Measurements from ENCODE around the gene ARPC1B.

DNA sequence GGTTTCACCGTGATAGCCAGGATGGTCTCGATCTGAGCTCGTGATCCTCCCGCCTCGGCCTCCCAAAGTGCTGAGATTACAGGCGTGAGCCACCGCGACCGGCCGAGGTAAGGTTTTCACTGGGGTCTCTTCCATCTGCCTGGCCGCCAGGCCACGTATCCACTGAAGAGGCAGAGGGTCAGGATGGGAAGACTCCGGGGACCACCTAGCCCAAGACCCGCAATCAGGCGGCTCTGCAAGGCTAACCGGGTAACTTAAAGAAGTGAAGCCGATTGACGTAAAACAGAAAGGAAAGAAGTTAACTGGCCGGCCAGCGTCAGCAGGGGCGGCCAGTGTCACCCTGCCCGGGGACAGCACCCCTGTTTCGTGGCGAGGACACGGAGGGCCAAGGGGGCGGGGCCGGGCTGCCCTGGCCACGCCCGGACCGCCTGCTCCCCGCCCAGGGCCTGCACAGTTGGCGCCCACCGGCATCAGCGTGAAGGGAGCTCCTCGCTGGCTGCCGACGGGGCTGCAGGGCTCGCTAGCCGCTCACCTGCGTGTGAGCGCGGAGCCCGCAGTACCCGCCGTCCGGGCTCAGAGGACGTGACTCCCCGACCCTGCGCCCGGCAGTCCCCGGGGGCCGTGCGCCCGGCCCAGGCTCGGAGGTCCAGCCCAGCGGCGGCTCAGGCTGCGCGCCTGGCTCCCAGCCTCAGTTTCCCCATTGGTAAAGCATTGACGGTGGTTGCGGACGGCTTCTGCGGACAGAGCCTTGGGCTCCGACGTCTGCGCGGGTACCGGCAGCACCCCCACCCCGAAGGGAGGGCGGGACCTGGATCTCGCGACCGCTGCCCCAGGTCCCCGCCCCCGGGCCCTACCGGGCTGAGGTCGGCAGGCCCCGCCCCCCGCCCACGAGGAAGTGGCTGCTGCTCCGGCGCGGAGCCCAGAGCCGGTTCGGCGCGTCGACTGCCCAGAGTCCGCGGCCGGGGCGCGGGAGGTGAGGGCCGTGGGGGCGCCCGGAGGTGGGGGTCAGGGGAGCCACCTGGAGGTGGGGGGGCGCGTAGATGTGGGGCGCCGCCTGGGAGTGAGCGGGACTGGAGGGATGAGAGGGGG, at the start of gene ARPC1B:
TSS of gene ARPC1B (plus strand) at position 922 of the 1,089 bp plus-strand sequence.
- PRO-cap: bidirectional peak, plus-strand start at position 464 of the sequence, minus-strand start at position 361 of the sequence; bidirectional peak, plus-strand start at position 922 of the sequence, minus-strand start at position 789 of the sequence

GRCh38 chr7:99398837-99399743, 9.3 kb downstream of the PDAP1 start:
- PRO-cap: no peak

- PRO-cap: no peak
Measured at GRCh38 chr7:99403281-99403778, 5.1 kb downstream of the PDAP1 start.

DNA sequence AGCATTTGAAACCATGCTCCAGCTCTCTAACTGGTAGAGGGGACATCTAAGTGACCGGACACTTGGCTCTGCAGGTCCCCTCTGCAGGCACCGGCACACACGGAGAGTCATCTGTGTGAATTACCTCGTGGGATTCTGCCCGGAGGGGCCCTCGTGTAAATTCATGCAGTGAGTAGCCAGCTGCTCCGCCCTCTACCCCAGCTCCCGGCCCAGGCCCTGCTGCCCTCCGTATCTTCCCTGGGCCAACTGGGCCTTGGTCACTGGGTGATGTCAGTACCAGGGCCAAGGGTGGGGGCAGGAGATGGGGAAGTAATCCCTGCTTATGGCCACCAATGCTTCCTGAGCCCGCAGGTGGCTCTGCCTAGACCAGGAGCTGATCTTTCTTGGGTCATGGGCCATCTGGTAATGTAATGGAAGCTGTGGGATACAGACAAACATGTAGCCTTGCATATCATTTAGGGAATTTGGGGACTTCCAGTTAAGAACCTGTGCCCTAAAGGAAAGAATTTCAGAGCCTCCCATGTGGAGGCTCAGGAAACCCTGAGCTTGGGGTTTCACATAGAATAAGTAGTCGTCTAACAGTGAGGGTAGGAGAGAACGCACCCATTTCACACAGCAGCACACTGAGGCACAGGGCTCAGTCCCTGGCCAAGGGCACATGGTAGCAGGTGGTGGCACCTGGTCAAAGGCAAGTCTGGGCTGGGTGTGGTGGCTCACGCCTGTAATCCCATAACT, 12.1 kb downstream of the CPSF4 start:
- PRO-cap: no peak

DNA sequence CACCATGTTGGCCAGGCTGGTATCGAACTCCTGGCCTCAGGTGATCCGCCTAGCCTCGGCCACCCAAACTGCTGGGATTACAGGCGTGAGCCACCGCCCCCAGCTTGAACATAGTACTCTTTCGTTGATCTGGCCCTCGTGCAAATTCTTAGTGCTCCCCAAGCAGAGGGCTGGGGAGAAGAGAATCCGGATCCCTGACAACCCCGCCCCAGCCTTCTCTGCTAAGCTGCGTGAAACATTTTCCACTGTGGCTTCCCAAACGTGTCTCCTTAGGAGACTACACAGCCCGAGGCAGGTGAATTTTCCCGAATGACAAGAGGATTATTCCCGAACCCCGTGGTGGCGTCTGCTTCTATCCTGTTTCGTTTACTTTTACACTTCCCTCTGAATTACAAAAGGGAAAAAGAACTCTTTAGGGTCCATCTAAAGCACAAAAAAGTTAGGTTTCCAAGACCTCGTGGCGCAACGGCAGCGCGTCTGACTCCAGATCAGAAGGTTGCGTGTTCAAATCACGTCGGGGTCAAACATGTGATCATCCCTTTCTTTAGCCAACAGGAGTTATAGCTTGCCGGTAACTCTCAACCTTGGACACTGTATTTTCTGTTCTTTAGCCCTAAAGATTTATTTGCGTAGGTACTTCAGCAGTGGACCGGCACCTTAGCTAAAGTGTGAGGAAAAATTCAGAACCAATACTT, 3.3 kb upstream of the ZNF789 start:
- PRO-cap: no peak

GRCh38 chr7:99489316-99489906, 10.7 kb downstream of the ZNF394 start:
- PRO-cap: no peak

- PRO-cap: no peak
Measured at GRCh38 chr7:99650088-99650424, 29.7 kb downstream of the CYP3A5 start.

- PRO-cap: no peak
Measured at GRCh38 chr7:99667198-99667579, 12.6 kb downstream of the CYP3A5 start.

DNA sequence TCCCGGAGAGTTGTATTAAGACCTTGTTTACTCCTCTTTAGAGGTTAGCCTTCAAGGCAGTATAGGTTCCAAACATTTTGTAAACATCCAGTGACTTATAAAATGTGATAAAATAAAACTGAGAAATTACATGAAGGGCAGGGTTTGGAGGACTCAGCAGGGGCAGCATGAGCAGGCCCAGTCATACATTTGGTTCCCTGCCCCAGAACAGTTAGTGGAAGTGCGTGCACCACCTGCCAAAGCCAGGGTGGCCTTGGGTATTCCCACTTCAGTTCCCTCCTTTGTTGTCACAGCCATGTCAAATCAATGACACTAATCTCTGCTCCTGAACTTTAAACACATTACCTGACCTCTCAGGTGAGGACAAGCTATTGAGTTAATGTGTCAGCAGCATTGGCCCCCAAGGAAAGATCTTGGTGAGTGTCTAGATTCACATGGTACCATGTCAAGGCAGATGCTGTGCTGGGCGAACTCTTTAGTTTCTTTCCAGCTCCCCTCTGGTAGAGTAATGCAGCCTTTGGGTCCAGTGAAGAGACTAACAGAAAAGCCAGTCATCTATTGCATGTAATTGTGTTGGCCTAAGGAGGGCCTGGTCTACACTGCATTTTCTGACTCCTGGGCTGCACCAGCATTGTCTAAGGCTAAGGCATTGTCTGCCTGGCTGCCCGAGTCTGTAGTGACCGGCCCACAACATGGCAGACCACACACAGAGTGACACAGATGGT, 2.1 kb downstream of the CYP3A5 start:
- PRO-cap: no peak

- PRO-cap: no peak
Measured at GRCh38 chr7:99699141-99699692, 19.4 kb upstream of the CYP3A5 start.

- PRO-cap: no peak
Measured at GRCh38 chr7:99762501-99763464, 21.2 kb downstream of the CYP3A4 start.

DNA sequence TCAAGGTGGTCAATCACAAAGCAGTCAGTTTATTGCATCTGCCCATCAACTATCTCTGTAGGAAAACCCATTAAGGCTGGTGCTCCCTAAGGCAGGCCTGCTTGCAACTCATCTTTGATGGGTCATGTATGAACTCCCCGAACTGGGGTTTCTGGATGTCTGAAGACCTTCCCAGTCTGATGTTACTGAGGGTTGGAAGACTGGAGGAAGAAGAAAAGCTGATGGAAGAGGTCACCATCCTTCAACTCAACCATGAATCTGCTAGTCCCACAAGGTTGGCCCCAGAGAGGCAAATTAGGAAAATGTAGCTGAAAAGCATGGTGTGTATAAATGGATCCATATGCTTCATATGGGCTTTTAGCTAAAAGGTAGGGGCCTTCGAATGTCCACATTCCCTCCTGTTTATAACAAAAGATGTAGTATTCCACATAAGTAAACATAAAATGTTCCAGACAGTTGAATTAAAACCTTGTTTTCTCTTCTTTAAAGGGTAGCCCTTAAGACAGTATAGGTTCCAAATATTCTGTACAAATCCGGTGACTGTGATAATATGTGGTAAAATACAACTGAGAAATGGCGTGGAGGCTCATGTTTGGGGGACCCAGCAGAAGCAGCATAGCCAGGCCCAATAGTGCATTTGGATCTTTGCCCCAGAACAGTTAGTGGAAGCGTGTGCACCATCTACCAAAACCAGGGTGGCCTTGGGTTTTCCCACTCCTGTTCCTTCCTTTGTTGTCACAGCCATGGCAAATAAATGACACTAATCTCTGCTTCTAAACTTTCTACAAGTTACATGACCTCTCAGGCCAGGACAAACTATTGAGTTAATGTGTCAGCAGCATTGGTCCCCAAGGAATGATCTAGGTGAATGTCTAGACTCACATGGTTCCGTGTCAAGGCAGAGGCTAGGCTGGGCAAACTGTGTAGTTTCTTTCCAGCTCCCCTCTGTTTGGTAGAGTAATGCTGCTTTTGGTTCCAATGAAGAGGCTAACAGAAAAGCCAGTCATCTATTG, 2.3 kb downstream of the CYP3A4 start:
- PRO-cap: no peak

DNA sequence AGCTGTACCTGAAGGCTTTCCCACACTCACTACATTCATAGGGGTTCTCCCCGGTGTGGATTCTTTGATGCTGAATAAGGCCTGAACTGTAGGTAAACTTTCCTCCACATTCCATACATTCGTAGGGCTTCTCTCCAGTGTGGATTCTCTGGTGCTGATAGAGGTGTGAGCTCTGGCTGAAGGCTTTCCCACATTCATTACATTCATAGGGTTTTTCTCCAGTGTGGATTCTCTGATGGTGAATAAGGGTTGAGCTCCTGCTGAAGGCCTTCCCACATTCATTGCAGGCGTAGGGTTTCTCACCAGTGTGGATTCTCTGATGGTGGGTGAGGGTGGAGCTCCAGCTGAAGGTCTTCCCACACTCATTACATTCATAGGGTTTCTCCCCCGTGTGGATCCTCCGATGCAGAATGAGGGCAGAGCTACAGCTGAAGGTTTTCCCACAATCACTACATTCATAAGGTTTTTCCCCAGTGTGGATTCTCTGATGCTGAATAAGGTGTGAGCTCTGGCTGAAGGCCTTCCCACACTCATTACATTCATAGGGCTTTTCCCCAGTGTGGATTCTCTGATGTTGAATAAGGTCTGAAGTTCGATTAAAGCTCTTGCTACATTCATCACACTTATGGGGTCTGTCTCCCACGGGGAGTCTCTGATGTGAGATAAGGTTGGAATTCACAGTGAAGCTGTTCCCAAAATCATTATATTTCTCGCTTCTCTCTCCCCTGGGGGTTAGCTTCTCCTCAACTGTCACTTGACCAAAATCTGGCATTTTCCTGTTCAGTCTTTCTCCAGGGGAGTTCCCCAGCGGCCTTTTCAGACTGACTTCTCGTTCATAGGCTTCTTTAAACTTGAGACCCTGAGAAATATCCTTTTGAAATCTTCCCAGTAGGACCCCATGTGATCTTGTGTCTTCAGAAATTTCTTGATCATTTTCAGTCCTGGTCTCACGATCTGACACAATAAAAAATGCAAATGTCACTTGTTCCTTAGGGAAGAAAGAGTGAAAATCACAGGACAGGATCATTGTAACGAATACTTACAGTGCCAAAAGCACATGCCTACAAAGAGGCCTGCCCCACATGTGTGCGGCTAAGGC, 9.9 kb downstream of the ZNF3 start:
- PRO-cap: no peak

- PRO-cap: no peak
Measured at GRCh38 chr7:100098971-100099975, 1.9 kb downstream of the MCM7 start.

DNA sequence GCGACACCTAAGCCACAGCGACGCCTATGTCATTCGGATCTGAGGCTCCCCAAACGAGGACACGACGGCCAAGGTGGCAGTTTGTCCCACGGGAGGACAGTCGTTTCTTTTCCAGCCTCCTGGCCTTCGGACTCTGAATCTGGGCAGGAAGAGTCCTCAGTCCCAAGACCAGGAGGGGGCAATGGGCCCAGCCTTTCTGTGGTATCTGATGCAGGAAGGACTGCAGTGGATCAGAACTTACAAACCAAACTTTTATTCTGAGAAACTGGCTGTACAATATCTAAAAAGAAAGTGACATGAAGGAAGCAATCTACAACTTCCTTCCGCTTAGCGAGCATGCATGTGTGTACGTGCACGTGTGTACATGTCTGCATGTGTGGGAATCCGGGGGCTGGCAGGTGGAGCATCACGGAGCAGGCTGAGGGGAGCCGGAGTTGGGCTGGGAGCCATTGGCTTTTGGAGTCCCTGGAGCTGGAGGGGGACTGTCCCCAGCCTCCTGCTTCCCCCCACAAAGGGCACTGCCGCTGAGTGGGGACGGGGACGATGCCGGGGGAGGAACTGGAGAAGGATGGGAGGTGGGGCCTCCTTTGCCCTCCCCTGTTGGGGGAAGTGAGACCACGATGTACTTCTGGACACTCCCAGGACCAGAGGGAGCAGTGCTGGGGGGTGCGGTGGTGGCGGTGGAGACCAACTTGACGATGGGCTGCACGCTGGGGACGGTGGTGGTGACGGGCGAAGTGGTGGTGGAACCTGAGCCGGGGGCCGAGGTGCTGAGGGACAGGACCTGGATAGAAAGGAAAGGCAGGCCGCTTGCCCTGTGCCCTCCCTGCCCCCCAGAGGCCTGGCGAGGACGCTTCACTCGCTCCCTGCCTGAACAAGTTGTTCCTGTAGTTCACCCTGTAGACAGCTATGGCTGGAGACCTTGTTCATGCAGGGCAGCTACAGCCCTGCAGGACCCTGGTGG, 5.7 kb downstream of the AP4M1 start:
- PRO-cap: no peak

GRCh38 chr7:100130682-100131426, 4.1 kb downstream of the MBLAC1 start:
- PRO-cap: no peak

GRCh38 chr7:100152993-100154280, 4.7 kb downstream of the LAMTOR4 start:
- PRO-cap: no peak

DNA sequence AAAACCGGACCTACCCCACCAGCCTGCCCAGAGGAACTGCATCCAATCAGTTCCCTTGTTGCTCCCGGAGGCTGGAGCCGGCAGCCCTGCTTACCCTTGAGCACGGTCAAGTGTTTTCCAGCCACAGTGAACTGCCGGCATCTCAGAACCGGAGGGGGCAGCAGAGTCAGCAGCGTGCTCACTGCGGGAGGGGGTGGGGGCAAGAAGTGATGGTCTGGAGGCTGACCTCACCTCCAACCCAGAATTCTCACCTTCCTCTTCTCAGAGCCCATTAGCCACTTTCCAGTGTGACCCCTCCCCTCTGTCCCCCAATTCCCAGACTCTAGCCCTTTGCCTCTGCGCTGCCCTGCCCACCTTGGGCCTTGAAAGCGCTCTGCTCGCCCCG, 1.3 kb downstream of the TRAPPC14 start:
- PRO-cap: no peak

DNA sequence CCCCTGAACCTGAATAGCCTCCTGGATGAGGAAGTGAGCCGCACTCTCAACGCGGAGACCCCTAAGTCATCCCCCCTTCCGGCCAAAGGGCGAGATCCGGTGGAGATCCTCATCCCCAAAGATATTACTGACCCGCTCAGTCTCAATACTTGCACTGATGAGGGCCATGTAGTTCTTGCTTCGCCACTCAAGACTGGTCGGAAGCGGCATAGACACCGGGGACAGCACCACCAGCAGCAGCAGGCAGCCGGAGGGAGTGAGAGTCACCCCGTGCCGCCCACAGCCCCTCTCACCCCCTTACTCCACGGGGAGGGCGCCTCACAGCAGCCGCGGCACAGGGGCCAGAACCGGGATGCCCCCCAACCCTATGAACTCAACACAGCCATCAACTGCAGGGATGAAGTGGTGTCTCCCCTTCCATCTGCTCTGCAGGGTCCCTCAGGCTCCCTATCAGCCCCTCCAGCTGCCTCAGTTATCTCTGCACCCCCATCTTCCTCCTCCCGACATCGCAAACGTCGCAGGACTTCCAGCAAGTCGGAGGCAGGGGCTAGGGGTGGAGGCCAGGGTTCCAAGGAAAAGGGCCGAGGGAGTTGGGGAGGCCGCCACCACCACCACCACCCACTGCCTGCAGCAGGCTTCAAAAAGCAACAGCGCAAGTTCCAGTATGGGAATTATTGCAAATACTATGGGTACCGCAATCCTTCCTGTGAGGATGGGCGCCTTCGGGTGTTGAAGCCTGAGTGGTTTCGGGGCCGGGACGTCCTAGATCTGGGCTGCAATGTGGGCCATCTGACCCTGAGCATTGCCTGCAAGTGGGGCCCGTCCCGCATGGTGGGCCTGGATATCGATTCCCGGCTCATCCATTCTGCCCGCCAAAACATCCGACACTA, 1.2 kb downstream of the MEPCE start:
- PRO-cap: unidirectional peak, minus-strand start at position 195 of the sequence

GRCh38 chr7:100449079-100449815, 12.9 kb upstream of the PPP1R35 start:
- PRO-cap: no peak